Foreskin fibroblast (primary cell): ENCODE measurements around a stretch of chr11.

GRCh38 chr11:14015537-14016212, 53.2 kb downstream of the SPON1 start:
- RRBS: no CpG with 5 or more reads among the region's 4 CpGs

- RRBS: no CpG with 5 or more reads among the region's 2 CpGs
Observed at GRCh38 chr11:14294380-14295174, 64.4 kb downstream of the RRAS2 start.

- RRBS: no CpG with 5 or more reads among the region's 12 CpGs
Observed at GRCh38 chr11:14422240-14422880, 63.4 kb upstream of the RRAS2 start.

DNA sequence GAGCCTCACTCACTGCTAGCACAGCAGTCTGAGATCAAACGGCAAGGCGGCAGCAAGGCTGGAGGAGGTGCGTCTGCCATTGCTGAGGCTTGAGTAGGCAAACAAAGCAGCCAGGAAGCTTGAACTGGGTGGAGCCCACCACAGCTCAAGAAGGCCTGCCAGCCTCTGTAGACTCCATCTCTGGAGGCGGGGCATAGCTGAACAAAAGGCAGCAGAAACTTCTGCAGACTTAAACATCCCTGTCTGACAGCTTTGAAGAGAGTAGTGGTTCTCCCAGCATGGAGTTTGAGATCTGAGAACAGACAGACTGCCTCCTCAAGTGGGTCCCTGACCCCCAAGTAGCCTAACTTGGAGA, 49.4 kb upstream of the PSMA1 start:
- RRBS: no CpG with 5 or more reads among the region's 4 CpGs

DNA sequence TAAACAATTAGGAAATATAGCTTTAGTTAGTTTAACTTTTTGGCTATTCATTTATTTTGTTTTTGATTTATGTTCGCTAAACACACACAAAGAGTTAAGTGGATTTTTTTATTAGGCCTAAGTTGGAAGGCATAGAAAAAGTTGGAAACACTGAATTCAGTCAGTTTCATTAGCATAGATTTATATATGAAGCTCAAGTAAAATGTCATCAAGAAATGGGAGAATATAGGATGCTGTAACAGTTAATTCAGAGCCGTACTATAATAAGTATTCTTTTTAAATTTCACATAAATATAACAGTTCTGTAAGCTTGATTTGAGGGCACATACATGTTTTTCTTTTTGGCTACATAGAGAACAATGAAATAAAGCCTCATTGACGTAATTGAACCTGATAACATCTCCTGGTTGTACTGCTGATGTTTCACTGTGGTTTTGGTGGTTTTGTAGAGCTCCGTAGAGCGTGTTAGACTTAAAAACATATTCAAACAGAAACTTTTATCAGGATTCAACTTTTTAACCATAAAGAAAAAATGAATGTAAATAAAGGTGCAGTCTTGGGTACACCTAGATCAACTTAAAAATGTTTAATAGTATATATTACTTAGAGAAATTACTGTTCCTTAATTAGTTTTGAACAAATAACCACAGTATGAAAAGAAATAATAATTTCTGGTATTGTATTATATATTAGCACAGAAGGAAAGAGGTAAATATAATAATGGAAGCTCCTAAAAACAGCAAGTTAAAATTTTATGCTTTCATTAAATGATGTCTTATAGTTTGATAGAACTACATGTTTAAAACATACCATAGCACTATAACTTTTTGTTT, 121.6 kb downstream of the PDE3B start:
- RRBS: no CpG with 5 or more reads among the region's 5 CpGs

DNA sequence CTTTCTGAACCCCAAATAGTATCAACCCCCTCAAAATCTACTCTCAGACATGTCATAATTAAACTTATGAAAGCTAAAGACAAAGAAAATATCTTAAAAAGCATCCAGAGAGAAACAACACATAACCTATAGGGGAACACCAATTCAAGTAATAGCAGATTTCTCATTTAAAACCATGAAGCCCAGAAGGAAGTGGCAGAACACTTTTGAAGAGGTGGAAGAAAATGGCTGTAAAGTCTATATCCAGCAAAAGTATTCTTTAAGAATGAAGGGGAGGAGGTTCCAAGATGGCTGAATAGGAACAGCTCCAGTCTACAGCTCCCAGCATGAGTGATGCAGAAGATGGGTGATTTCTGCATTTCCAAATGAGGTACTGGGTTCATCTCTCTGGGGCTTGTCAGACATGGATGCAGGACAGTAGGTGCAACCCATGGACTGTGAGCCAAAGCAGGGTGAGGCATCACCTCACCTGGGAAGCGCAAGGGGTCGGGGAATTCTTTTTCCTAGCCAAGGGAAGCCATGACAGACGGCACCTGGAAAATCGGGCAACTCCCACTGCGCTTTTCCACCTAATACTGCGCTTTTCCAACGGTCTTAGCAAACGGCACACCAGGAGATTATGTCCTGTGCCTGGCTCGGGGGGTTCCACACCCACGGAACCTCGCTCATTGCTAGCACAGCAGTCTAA, 114.5 kb downstream of the CYP2R1 start:
- RRBS: no CpG with 5 or more reads among the region's 11 CpGs

GRCh38 chr11:14890764-14891895, 901 bp downstream of the CYP2R1 start:
- RRBS: 1% methylated on average over 19 of the region's 75 CpGs

DNA sequence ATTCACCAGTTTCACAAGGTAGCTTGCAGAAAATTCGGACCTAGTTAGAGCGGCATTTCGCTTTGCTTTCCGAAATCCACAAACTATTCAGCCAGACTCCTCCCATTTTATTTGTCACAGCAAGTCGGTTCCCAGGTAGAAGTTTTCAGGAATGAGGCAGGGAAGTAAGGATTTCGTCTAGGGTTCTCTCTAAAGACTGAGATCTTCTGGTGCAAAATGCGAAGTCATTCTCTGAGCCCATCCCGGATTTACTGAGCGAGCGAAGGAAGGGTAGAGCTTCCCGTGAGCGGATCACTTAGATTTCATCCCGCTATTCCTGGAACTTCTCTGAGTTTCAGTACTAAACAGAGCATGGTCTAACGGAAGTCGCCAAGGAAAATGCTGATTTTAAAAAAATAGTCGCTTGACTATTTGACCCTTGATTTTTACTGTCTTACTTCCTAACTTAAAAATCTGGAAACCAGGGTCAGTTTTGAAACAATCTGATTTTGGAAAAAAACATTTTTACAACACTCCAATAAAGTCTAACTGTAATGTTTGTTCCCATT, 3.1 kb upstream of the CALCA start:
- RRBS: no CpG with 5 or more reads among the region's 16 CpGs

- RRBS: no CpG with 5 or more reads among the region's 2 CpGs
Observed at GRCh38 chr11:15195418-15196047, 80.8 kb downstream of the INSC start.

DNA sequence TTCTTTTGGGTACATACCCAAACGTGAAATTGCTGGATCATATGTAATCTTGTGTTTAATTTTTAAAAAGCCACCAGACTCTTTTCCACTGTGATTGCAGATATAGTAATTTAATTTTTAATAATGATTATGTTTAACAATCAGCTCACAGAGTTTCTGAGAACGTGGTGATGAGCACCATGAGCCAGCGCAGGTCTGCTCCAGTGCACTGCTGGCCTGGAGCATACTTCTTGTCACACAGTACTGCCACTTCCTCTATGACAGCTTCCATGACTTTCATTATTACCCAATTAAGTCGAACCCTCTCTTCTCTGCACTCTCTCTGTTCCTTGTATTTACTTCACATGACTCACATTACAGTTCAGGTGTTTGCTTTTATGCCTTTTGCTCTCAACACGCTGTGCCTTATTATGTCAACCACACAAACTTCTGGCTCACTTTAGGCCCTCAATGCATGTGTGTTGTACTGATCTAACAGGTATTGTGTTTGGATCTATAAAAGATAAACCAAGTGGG, 356.3 kb downstream of the INSC start:
- RRBS: no CpG with 5 or more reads among the region's 5 CpGs

DNA sequence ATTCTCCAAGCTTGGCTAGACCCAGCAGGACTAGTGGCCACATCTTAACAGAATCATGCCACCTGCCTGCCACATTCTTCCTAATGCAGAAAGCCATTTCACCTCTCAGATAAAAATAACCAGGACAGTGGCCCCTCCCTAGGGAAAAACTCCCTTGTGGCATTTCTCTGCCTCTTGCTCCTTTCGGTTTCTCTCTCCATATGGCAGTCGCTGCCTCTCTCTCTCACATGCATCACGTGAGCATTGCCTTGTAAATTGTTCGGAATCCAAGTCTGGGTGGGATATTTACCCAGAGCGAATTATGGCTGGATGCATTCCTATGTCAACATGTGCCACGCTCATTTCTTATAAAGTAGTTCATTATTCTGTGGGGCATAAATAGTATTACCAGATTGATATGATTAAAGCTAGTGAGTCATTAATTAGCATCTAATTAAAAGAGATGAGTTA, 392.8 kb downstream of the INSC start:
- RRBS: no CpG with 5 or more reads among the region's 6 CpGs

DNA sequence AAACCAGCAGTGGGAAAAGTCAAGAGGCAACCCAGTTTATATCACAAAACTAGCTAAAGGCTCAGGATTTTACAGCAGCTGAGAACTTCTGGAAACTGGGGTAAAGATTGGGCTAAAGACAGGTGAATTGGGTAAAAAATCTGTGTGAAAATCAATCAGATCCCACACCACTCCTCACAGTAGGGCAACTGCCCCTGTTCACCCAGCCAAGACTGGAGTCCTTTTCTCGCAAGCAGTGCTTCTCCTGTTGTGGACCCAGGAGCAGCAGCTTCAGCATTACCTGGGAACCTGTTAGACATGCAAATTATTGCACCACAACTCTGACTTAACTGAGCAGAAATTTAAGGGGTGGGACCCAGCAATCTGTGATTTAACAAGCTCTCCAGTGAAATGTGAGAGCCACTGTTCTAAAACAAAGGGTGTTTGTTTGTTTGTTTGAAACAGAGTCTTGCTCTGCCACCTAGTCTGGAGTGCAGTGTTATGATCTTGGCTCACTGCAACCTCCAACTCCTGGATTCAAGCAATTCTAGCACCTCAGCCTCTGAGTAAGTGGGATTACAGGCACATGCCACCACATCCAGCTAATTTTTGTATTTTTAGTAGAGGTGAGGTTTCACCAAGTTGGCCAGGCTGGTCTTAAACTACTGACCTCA, 591.4 kb downstream of the SOX6 start:
- RRBS: no CpG with 5 or more reads among the region's 1 CpG

GRCh38 chr11:15800065-15800584, 556.2 kb downstream of the SOX6 start:
- RRBS: no CpG with 5 or more reads among the region's 3 CpGs

GRCh38 chr11:16012339-16012963, 343.9 kb downstream of the SOX6 start:
- RRBS: no CpG with 5 or more reads among the region's 6 CpGs

- RRBS: no CpG with 5 or more reads among the region's 1 CpG
Observed at GRCh38 chr11:16115412-16116092, 240.8 kb downstream of the SOX6 start.

GRCh38 chr11:16292939-16293605, 63.3 kb downstream of the SOX6 start:
- RRBS: no CpG with 5 or more reads among the region's 3 CpGs

GRCh38 chr11:16397258-16397779, 41.0 kb upstream of the SOX6 start:
- RRBS: no CpG with 5 or more reads among the region's 2 CpGs

- RRBS: under 1% methylated on average over 6 of the region's 50 CpGs
Observed at GRCh38 chr11:16605563-16606651, 132.5 kb upstream of the C11orf58 start.

GRCh38 chr11:16606652-16607229, 131.7 kb upstream of the C11orf58 start:
- RRBS: 2% methylated on average over 21 of the region's 48 CpGs

- RRBS: no CpG with 5 or more reads among the region's 15 CpGs
Observed at GRCh38 chr11:16779223-16780107, 41.0 kb downstream of the C11orf58 start.